Bronchus (tissue), 1 donor: ENCODE data around the genes ALDOC and CRYBA1.

GRCh38 chr17:28507643-28508215, 1.6 kb downstream of the FOXN1 start:
- PRO-cap = no peak

DNA sequence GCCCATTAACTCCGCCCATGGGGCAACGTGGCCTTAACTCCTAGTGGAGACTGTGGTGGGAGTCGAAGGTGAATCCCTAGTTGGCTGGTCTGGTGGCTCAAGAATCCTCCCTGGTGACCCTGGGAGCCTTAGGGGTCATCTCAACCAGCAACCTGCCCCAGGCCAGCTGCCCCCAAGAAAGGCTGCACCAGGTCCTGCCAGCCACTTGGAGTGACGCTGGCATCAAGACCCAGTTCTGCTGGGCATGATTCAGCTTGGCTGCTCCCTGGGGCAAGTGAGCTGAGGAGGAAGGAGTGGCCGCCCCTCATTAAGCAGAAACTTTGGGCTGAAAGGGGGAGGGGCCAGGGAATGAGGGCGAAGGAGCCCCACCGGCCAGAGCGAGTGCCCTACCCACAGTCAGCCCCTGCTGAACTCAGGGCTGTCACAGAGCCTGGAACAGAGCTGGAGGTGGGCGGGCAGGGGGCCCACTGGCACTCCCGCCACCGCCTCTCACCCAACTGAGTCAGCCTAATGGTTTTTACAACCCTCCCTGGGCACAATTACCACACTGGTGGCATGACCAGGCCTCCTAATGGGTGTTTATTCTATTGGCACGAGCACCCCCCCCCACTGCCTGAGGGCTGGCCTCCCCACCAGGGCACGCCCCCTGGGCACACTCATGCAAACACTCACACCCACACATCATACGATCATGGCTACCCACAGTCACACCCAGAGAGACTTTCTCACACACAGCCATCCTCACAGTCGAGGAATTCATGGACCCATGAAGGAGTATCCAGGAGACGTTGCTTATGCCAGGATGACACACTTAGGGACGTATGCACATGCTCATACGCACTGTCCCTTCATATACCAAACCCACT, 19.3 kb downstream of the UNC119 start:
- PRO-cap = no peak

GRCh38 chr17:28549623-28550518, 2.6 kb downstream of the UNC119 start:
- PRO-cap = no peak

- PRO-cap = no peak
These were observed 521 bp downstream of the PIGS start for GRCh38 chr17:28570674-28571331.

DNA sequence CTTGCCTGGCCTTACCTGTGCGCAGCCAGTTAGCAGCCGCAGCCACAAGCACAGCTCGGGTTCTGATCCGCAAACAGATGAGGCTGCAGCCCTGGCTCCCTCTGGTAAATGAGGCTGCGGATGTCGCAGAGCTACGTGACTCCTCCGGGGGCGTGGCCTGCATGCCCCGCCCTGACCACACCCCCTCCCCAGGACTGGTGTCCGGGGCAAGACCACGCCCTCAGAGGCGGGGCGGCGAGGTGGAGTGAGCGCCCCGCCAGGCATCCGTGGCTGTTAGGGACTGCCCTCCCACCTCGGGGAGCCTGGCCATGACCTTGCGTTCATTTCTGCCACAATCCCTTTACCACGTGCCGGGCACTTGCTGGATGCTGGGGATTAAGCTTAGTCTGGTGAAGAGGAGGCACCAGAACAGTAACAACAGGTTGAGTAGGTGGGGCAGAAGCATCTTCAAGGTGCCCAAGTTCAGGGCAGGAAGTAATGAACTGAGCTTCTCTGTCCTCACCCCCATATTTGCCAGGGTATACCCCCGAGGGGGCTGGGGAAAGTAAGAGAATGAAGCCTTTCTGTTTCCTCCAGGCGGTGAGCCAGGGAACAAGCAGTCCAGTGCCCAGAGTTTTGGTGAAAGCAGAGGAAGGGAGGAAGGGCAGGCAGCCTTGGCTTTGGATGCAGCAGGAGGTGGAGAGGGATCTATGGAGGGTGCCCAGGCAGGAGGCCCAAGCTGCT, at the start of gene ALDOC:
Gene ALDOC, minus strand, starts transcription at position 110 of the 723 bp plus-strand sequence.
- PRO-cap = bidirectional peak, plus-strand start at position 223 of the sequence, minus-strand start at position 110 of the sequence

DNA sequence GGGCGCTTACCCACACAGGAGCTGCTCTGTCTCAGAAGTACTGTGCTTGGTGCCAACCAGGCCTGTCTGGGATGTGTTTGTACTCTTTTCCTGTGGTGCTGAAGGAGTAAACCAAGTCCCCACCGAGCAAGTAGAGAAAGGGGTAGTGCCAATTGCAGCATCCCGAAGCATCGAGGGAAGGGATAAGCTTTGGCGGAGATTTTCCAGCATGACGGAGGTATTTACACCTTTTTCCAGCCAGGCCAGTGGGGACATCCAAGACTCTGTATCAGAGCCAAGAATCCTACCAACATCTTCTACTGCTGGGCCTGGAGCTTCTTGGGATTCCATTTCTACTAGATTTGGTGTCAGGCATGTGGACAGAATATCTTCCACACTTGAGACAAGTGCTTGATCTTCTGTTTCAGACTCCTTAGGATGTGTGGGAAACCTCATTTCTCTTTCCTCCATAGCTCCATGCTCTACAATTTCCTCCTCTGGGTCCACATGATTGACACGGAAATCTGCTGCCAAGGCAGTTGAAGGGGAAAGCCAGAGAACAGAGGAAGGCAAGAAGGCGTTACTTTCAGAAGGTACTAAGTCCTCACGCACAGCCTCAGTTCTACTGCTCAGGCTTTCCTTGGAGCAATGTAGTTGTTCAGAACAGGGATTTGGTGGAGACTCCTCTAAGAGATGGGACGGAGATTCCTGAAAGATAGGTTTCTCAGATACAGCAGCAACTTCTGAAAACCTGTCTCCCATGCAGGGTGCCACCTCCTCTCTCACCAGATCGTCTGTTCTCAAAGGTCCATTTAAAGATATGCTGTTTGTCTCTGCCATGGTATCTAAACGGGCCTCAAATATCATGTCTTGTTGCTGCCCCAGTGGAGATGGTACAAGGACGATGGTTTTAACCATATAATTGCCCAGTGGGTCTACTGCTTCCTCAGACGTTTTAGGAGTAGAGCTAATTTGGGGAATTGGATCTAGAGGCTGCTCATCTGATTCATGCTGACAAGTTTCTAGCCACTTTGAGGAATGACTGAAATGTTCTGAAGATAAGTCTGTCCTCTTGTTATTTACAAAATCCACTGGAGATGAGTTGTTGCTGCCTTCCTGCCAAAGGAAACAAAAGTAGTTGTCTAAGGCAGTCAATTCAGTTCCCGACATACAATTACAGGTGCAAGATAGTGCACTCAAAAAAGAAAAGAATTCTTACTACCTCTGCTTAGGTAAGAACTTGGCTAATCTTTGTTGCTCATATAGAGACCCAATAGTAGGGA, 6.4 kb downstream of the SPAG5 start:
- PRO-cap = no peak

DNA sequence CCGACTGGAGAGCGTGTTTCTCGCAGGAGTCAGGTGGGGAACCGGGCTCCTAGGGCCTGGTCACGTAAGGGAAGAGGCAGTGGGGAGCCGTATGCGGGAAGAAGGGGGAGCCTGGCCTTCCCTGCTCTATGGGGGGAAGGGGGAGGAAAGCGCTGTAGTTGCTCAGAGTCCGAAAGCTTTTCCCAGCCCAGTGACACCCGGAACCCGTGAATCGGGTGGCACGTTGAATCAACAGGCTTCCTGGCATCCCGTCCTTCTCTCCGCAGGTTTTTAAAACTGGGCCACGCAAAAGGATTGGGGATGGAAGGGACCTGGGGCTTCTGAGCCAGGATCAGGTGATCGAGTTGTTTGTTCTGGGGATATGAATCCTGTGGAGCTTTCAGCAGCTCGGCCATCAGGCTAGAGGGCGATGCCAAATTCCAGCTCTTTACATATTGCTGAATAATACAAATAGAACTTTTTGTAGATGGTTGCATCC, 385 bp downstream of the SUPT6H start:
- PRO-cap = no peak

DNA sequence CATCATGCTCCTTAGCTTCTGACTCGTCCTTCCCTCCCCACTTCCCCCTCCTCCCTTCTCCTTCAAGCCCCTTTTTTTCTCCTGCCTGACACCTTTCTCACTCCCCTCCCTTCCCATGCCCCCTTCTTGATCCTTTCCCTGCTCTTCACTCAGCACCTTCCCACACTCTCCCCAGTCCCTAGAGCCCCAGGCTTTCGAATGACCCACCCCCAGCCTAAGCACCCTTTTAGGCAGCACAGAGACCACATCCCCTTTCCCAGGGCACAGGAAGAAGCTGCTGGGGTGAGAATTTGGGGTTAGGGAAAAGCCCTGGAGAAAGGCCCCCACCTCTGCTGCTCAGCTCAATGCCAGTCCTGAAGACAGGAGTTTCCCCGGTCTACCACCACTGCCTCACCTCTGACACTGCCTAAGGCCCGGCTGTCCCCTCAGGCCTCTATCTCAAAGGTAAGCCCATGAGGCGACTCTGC, 6.3 kb downstream of the PROCA1 start:
- PRO-cap = no peak

DNA sequence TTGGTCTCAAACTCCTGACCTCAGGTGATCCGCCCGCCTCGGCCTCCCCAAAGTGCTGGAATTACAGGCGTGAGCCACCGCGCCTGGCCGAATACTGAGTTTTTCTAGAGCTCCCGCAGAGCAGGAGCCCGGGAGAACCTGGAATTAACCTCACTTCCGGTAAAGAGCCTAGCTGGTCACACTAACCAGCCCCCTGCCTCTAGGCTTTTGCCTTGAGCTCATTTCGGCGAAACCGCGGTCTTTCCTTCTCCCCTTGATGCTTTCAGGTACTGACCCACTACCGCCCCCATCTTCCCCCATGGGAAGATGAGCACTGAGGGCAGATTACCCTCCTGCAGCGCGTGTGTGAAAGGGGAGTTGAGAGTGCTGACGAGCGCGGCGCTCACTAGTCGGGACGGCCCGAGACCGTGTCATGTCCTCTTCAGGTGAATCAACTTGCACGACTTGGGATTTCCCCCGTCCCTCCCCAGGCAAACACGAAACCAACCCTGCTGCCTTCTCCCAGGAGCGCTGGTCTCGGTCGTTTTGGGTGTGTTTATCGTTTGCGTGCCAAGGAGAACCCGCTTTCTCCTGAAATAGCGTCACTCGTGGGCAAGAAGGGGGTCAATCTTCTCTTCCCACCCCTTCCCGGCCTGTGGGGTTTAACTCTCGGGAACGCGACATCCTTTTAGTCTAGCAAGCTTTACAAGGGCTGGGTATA, 606 bp upstream of the NEK8 start:
- PRO-cap = bidirectional peak, plus-strand start at position 153 of the sequence, minus-strand start at position 140 of the sequence; bidirectional peak, plus-strand start at position 360 of the sequence, minus-strand start at position 409 of the sequence

- PRO-cap = bidirectional peak, plus-strand start at chr17:28746921, minus-strand start at chr17:28746797; bidirectional peak, plus-strand start at chr17:28747304, minus-strand start at chr17:28747088
These were observed 3.0 kb downstream of the TRAF4 start for GRCh38 chr17:28746455-28747526.

DNA sequence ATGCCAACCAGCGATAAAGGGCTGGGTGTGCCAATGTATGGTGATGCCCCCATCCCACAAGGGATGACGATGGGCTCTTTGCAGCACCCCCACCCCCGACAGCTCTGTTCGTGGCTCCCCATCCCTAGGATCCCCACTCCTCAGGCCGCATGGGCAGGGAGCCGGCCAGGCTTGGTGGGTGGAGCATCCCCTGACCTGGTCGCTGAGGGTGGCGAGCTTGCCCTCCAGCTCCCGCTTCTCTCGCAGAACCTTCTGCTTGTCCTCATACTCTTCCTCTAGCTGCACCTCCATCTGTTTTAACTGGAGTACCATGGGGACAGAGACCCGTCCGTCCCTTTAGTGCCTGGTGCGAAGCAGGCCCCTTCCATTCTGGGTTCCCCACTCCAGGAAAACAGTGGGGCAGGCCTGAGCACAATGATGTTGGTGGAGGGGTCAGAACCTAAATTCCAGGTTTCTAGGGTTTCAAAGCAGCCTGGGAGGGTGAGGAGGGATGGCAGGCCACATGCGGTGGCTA, 50.2 kb downstream of the PIPOX start:
- PRO-cap = no peak

DNA sequence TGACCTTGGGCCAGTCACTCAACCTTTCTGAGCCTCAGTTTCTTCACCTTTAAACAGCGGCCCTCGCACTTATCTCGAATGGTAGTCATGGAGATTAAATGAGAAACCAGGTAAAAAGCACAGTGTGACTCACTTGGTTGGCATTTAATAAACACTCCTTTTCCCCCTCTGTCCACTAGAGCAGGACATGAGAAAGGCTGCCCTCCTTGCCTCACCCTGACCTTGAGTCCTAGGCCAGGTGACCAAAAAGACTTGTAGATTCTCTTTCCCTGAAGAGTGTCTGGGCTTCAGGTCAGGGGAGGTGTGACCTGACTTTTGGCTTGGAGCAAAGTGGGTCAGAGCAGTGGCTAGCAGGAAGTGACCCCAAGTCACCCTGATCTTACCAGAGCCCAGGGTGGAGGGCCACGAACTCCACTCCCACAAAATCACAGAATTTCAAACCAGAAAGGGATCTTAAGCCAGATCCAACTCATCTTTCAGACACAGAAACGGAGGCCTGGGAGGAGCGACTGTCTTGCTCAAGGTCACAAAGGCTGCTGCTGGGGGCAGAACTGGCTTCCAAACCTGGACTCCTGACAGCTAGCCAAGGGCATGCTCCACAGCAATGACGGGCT, 65.2 kb downstream of the PIPOX start:
- PRO-cap = no peak

GRCh38 chr17:29131722-29132600, 48.2 kb downstream of the MYO18A start:
- PRO-cap = no peak

- PRO-cap = no peak
These were observed 24.2 kb downstream of the MYO18A start for GRCh38 chr17:29155942-29156522.

DNA sequence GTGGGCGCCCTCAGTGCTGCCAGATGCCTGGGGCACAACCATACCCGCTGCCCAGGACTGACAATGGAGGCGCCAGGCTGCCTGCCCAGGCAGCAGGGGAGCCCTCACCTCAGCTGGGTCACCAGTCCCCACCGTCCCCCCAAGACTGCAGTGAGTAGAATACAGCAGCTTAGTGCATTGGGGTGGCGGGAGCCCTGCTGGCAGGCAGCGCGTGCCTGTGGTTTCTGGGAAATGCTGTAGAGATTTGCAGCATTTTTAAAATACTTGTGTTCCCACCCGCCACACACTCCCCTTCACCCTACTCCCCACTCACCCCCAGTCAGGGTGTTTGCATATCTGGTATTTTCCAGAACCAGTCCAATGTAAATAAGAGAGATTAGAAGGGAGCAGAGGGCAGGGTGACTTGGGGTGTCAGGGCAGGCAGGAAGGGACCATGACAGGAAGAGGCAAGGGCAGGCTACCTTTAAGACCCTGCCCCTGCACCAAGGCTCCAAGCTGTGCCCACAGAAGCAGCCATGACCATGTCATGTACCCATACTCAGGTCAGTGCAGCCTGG, 21.6 kb downstream of the MYO18A start:
- PRO-cap = no peak

DNA sequence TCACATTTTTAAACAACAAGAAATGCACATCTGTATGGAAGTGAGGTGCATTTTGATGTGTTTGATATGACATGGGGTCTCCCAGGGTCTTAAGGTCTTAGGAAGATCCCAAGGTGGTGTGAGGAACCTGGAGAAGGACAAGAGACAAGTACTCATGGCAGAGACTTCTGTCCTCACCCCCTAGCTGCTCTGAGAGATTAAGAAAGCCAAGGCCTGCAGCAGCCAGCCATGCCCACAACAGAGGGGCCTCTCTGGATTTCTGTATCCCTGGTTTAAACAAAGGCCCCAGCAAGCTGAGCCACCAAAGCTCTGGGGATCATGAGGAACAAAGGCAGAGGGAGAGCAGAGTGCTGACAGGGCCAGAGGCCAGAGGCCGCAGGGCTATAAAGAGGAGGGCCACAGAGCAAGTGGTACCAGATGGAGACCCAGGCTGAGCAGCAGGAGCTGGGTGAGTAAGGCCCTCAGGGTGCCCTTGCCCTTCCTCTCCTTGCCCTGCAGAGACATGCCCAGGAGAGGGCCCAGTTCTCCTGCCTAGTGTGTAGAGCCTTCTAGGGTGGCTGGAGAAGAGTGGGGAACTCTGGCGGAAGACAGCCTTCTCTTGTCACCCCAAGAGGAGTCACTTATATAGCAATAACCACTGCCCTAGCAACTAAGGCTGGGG, at the start of gene CRYBA1:
Gene CRYBA1, plus strand, starts transcription at position 413 of the 661 bp plus-strand sequence.
- PRO-cap = no peak

GRCh38 chr17:29262239-29262518, 15.5 kb downstream of the CRYBA1 start:
- PRO-cap = no peak

GRCh38 chr17:29263360-29264716, 17.2 kb downstream of the CRYBA1 start:
- PRO-cap = no peak

- PRO-cap = no peak
These were observed 13.4 kb upstream of the TAOK1 start for GRCh38 chr17:29376694-29377237.

DNA sequence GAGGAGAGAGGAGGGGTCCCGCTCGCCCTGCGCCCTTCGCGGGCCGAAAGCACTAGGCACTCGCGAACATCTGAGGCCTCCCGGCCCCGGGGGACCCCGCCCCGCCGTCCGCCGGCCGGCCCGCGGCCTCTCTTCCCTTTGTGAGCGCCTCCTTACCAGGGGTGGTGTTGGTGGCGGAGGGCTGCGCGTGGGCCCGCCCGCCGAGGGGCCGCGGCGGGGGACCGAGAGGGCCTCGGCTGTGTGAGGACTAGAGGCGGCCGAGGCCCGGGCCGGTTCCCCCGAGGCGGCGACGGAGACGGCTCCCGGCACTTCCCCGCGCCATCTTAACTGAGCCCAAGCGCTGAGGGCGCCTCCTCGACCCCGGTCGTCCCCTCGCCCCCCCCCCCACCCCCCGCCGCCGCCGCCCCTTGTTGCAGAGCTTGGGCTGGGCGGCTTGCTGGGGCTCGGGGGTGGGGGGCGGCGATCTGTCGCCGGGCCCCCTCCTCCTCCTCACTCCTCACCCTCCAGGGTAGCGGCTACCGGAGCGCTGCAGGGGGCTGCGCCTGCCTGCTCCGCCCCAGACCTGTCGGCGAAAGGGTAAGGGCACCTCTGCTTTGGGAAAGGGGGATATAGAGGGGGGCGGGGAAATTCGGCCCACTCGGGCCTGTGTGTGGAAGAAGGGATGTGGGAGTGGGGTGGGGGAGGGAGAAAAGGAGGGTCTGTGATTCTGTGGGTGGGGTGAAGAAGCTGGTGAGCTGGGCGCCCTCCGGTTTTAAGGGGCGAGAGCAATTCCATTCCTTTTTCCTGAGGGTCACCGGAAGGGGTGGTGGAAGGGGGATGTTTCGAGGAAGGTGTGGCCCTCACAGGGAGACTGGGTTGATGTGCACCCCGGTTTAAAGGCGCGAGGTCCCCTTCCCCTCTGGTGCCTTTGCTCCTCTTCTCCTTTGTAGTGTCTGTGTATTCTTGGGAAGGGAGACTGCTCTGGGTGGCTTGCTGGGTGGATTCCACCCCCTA, 582 bp downstream of the TAOK1 start:
- PRO-cap = bidirectional peak, plus-strand start at position 410 of the sequence, minus-strand start at position 325 of the sequence